Trachea (tissue), 1 donor: Measurements from ENCODE around the genes IRF7 and TALDO1.

GRCh38 chr11:199791-200468 is 3.4 kb downstream of the ODF3 start:
- PRO-cap, result no peak

GRCh38 chr11:203165-204381 is 3.6 kb downstream of the BET1L start:
- PRO-cap, result no peak

GRCh38 chr11:209553-210156 is 2.1 kb downstream of the RIC8A start:
- PRO-cap, result no peak

DNA sequence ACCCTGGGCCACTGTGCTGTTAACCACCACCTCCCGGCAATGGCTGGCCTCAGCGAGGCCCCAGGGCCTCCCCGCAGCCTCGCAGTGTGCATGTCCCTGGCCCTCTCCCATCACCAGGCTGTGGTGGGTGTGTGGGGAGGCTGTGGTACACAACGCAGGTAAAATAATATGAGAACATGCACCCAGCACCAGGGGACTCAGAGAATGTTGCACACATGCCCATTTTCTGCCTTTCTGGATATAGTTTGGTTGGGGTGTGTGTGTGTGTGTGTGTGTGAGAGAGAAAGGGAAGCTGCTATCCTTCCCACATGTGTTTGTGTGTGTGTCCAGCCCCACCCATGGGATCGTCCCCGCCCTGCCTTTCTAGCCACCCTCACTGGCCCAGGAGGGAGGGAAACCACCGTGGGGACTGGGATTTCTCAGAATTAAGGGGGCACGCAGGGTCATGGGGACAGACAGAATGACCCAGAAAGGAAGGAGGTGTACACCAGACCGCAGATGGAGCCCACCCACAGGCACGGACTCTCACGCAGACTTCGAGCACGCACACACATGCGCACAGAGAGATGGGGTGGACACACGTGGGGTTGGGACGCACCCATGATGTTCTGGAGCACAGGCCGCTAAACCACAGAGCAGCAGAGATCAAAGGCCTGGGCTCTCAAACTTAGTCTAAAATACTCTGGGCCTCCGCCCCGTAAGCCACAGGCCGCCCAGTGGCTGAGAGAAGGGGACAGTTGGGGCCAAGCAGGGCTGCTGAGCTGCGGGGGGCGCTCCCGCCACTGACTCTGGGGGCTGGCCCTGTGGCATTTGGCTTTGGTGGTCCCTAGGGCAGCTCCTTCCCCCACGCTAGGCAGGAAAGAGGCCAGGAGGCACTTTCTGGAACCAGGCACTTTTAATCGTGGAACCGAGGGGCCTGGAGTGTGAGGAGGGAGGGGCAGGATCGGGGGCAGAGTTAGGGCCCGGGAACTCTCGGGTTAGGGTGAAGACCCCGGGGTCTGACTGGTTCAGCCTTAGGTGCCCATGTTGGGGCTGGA is 1.7 kb downstream of the IFITM5 start:
- PRO-cap, result unidirectional peak, plus-strand start at position 633 of the sequence

DNA sequence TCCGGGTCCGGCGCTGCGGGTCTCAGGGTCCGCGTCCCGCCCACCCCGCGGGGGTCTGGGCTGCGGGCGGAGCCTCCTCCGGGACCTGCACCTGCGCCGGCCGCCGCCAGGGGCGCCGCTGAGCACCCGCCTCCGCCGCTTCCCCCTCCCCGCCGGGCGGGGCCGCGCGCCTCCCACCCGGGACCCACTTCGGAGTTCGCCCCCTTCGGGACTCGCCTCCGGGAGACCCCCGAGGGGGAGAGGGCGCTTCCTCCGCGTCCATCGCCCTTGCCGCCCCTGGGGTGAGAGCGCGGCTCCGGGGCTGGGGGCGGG is 2.2 kb downstream of the IFITM3 start:
- PRO-cap, result no peak

DNA sequence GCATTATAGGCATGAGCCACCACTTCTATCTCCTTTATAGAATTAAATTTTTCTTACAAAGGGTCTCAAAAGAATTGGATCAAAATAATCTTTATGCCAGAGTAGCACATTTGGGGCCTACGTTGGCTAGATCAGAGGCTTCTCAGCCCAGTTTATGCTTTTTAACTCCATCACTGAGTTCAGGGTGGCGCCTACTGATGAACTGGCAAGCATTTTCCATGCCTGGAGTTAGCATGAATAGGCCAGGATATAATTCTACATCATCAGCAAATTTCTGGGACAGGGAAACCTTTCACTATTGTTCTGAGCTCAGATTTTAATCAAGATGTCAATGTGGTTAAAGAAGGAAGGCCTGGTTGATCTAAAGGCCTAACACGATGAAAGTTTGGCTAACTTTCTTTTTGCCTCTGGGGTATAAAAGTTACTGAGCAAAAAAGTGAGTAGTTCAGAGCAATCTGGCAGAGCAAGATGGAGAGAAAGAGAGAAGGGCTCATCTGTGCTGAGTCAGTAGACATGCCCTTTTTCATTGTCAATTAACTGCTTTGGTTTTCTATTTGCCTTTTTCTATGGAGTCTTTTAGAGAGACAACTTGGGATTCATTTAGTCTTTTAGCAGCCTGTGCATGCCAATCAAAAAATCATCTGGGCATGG is 21.7 kb upstream of the IFITM3 start:
- PRO-cap, result no peak

DNA sequence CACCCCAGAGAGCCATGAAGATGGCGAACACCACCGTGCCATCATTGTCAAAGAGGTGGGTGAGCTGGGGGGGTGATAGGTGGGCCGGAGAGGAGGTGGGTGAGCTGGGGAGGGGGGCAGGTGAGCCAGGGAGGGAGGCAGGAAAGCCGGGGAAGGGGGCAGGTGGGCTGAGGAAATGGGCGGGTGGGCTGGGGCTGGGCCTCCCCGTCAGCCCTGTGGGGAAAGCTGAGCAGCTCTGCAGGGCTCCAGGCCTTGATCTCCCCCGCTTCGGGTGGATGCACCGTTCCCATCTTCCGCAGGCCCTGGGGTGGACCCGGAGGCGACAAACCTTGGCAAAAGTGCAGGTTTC is 12.1 kb downstream of the ANO9 start:
- PRO-cap, result no peak

DNA sequence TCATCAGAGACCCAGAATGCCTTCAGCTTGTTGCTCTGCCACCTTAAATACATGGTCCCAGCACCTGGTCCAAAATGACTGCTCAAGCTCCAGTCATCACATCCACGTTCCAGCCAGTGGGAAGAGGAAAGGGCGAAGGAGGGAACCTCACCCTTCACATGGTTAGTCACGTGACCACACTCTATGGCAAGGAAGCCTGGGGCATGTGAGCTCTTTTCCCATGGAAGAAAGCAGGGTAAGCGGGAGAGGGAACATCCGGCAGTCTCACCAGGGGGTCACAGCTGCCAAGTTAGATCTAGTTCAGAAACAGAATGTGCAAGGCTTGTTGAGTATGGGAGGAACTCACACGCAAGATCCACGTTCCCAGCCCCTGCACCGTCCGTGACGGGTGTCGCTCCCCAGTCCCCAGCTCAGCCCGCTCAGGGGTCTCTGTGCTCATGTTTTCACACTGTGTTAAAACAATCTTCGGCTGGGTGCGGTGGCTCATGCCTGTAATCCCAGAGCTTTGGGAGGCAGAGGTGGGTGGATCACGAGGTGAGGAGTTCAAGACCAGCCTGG is 1.9 kb upstream of the ANO9 start:
- PRO-cap, result no peak

DNA sequence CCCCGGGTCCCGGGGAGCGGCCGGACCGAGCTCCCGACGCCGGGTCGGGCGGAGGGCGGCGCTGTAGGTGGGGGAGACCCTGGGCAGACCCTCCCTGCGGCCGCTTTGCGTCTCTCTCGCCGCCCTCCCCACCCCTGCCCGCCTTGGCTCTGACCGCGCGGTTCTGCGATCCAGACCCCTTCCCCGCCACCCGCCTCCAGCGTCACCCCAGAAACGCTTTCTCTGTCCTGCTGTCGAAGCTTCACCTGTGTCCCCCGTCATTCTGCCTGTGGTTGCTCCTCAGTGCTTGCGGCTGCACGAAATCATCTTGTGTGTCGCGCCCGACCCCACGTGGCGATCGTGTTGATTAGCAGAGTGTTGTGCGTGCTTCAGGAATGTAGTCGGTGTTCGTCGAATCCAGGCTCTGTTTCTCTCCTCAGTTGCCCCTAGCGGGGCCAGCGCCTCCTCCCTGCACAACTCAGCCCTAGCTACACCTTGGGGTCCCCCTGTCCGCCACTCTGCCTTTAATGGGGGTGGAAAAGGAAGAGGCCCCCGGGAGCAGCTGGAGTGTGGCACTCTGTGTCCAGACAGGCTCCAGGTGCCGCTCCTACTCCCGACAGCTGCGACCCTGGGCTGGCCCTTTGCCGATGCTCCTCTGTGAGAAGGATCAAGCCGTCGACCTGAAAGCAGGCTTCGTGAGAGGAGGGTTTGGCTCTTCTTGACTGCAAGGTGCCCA is 864 bp downstream of the PTDSS2 start:
- PRO-cap, result unidirectional peak, minus-strand start at position 274 of the sequence

DNA sequence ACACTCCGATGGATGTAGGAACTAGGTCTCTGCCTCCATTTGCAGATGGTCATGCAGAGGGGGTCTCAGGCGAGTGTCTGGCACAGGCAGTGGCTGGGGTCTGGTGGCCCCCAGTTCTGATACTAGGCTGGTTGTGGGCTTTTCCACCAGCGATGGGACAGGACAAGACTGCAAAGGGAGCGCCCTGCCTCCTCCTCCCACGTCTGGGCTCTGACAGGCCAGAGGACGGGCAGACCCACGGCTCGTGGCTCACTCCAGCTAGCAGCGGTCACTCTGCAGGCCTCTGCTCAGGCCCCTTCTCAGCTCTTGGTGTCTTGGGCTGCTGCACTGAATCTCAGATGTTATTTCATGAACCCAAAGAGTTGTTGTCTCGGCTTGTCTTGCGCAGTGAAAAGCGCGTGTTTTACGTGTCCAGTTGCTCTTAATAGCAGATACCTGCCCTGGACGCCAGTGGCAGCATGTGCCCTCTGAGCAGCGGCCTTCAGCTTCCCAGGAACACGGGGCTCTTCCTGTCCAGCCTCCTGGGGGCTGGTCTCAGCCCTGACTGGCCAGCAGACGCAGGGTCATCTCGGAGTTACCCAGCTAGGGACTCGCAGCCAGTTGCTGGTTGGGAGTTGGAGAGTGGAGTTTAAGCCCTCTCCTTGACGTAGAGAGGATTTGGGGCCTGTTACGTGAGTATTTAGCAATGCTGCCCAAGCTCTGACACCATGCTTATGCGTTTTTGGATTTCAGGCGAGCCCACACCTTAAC is 9.6 kb downstream of the PTDSS2 start:
- PRO-cap, result no peak

DNA sequence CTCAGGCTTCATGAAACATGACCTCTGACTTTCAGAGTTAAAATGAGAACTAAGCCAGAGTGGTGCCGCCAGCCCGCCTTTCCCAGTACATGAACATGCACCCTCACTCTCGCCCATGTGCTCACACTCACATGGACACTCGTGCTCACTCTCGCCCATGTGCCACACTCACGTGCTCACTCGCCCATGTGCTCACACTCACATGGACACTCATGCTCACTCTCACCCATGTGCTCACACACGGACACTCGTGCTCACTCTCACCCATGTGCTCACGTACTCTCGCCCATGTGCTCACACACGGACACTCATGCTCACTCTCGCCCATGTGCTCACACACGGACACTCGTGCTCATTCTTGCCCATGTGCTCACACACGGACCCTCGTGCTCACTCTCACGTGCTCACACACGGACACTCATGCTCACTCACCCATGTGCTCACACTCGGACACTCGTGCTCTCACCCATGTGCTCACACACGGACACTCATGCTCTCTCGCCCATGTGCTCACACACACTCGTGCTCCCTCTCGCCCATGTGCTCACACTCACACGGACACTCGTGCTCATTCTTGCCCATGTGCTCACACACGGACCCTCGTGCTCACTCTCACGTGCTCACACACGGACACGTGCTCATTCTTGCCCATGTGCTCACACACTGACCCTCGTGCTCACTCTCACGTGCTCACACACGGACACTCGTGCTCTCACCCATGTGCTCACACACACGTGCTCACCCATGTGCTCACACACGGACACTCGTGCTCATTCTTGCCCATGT is 9.9 kb downstream of the RNH1 start:
- PRO-cap, result no peak

GRCh38 chr11:502059-502566 is 4.9 kb downstream of the RNH1 start:
- PRO-cap, result no peak

GRCh38 chr11:615851-616445 is at the start of gene IRF7:
TSS of gene IRF7 (minus strand) at chr11:615950.
- PRO-cap, result bidirectional peak, plus-strand start at chr11:616132, minus-strand start at chr11:615950

- PRO-cap, result no peak
Measured at GRCh38 chr11:638231-638939, 1.3 kb downstream of the DRD4 start.

DNA sequence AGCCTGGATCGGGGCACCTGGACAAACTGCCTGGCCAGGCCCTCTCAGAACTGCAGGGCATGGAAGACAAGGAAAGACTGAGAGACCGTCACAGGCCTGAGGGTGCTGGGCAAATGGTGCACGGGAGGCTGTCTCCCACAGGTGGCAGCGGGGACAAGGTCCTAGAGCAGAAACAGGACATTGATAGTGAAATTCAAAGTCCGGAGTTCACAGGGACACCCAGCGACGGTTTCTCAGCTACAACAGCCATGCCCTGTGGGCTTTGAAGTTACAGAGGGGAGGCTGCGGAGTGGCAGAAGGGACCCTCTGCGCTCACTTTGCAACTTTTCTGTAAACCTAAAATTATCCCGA is 20.7 kb downstream of the DRD4 start:
- PRO-cap, result no peak

- PRO-cap, result no peak
Measured at GRCh38 chr11:674417-674863, 20.6 kb downstream of the DEAF1 start.

DNA sequence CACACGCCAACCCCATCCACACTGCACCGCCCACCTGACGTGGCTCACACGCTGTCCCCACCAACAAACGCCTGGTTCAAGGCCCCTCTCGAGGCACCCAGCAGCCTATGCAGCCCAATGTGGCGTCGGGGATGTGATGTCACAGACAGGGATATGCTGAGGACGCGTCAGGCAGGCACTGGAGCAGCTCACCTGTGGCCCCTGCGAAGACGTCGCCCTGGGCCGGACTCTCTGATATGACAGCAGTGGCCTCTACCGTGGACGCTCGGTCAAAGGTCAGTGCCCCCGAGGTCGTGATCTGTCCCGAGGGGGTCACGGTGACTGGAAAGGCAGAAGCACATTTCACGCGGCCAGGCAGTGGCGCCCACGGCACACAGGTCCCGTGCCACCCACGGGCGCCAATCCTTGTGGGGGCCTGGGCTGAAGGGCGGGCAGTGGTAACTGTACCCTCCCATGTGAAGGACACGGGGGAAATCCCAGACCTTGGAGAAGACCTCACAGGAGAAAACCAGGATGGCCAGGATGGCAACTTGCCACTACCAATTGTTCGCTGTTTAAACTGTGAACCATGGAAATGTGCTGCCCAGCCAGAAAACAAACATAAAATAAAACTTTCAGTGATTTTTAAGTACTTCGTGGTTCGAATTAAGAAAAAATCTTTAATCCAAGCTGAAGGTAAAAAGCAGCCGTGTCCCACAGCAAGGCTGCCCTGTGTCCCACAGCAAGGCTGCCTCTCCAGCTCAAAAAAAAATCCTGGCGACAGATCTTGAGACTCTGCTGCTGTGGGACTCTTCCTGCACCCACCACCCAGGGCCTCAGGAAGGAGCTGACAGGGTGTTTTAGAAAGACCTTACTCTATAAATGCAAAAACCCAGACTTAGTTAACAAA is 15.3 kb downstream of the DEAF1 start:
- PRO-cap, result no peak

- PRO-cap, result no peak
Measured at GRCh38 chr11:688062-688850, 6.8 kb downstream of the DEAF1 start.

DNA sequence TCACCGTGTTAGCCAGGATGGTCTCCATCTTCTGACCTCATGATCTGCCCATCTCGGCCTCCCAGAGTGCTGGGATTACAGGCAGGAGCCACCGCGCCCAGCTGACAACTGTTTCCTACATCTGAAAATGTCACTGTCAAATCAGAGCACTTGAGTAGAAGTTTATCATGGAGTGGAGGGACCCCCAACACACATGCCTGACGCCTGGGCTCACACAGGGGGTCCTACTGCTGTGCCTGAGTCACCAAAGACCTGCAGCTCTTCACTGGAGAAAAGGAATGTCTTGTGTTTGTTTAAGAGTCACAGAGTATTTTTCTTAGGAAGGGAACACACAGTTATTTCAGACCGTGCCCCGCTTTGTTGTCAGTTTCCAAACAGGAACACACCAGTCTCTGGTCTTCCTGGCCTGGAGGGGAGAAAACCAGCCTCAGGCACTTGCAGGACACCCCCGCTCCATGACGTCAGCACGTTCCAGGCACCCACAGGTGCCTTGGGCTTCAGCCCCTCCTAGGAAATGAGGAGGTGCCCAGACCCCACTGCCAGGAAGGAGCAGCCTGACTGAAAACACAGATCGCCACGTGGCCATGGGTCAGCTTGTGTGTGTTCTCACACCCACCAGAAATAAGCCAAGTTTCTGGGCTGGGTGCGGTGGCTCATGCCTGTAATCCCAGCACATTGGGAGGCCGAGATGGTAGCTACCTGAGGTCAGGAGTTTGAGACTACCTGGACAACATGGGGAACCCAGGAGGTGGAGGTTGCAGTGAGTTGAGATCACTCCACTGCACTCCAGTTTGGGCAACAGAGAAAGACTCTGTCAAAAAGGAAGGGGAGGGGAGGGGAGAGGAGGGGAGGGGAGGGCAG is 5.4 kb downstream of the DEAF1 start:
- PRO-cap, result unidirectional peak, plus-strand start at position 629 of the sequence

DNA sequence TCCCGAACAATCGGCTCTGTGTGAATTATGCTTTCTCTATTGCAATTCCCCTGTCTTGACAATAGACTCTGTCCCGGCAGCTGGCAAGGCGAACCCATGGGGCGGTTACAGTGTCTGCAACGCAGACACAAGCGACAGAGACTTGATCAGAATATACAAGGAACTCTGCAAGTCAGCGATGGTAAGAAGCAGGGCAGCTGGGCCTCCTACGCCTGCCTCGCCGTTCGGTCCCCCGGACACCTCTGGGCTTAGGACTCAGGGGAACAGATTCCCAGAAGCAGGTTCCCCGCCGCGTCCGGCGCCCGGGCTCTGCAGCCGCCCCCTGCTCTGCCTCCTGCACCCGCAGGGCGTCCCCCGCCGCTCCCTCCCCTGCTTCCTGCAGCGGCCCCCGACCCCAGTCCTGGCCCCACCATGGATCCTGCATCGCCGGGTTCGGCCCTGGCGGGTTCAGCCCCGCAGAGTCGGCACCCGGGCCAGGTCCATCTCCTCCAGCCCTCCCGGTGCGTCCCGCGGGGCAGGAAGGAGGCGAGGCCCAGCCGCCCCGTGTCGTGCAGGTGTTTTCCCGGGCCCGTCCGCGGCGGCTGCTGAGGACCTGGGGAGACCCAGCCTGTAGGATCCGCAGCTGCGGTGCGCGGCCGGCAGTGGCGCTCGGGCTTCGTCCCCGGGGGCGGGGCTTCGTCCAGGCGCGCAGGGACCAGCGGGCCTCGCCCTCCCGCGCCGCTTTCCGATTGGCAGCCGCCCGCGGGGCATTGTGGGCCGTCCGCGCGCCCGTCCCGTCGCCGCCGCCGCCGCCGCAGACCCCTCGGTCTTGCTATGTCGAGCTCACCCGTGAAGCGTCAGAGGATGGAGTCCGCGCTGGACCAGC is at the start of gene TALDO1:
Gene TALDO1 (plus strand): TSS at position 796 of the 865 bp plus-strand sequence.
- PRO-cap, result bidirectional peak, plus-strand start at position 831 of the sequence, minus-strand start at position 660 of the sequence